ENCODE measurements around a stretch of chr17.

GRCh38 chr17:35900766-35901273 is 20.7 kb upstream of the CCL5 start:
- PRO-cap: no peak
- RAMPAGE, long total RNA, 4 experiments: no peak in any of the 4 experiments

GRCh38 chr17:35981826-35982178 is 505 bp upstream of the CCL16 start:
- PRO-cap: no peak
- RAMPAGE, long total RNA, 4 experiments: no peak in any of the 4 experiments

DNA sequence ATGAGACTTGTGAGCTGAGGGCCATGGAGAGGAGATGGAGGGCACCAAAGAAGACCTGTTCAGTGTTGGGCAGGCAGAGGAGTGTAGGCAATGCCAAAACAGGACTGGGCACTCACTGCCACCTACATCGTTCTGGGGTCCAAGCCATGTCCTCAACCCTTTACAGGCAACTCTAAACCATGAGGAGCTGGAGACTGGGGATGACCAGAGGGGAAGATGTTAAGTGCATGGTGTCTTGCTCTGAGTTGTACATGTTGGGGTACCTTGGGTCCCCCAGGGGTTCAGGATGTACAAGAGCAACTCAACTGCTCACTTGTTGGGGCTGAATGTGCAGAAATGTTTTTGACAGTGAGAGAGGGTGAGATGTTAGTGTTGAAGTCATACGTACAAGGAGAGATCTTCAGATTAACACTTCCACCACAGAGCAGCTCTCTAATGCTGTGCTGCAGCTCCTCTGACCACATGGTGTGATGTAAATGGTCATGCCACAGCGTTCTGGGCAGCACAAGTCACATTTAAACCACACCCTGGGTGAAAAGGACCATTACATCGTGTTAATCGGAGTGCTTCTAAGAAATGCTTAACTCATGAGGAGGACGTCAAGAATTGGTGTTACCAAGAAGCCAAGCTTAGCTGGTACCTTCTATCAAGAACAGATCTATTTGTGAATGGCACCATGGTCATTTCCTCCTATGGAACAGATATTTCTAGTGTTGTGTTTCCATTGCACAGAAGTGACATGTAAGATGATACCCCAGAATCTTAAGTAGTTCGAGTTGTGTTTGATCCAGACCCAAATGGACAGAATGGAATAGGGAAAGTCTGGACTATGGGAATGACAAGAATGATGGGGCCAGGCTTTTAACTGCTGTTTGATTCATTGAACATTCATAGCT is 2.5 kb downstream of the CCL18 start:
- PRO-cap: no peak
- RAMPAGE, long total RNA, 4 experiments: no peak in any of the 4 experiments

DNA sequence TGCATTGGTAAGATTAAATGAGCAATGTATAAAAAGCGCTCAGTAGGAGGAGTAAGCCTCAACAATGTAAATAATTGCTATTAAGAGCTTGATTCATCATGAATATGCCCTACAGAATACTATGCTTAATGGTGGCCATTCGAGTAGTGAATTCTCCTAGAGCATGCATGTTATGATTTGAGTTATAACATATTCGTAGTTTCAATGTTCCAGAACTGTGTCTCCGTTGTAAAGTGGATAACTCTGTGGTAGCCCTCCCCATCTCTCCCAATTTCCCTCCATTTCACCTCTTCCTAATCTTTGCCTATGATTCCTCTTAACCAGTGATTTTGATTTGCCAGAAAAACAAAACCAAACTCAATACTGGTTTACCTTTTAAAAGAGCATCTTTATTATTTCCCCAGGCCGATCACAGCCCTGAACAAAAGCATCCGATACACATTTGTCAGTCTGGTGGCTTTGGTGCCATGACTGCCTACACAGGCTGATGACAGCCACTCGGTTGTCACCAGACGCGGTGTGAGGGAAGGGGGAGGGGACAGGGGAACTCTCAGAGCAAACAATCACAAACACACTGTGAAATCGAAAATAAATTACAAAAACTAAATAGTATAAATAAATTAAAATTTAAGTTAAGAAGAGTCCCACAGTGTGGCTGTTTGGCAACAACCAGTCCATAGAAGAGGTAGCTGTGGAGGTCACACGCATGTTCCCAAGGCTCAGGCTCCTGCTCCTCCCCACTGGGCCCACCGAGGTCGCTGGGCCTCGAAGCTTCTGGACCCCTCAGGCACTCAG is 1.9 kb downstream of the CCL3 start:
- PRO-cap: no peak
- RAMPAGE, long total RNA, 4 experiments: no peak in any of the 4 experiments

DNA sequence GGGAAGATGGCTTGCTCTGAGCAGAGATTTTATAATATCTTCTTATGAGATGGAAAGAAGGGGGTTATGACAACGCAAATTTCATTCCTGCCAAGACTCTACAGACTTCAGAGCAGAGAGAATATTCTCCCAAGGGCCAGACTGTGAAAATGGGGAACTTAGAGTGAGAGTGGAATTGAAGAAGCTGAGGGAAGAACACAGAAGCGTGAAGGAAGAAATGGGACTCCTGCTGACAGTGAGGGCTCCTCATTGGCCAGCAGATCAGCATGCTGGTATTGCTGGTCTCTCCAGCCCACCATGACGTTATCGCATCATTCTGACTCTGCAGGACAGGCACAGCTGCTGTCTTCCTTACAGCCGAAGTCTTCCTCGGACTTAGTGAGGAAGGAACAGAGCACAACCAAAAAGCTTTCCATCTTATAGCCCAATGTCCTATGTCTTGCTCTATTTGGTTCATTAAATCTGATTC is 24.3 kb downstream of the CCL4 start:
- PRO-cap: no peak
- RAMPAGE, long total RNA, 4 experiments: no peak in any of the 4 experiments

GRCh38 chr17:36527954-36528387 is 6.7 kb downstream of the MYO19 start:
- PRO-cap: no peak
- RAMPAGE, long total RNA, 4 experiments: no peak in any of the 4 experiments

DNA sequence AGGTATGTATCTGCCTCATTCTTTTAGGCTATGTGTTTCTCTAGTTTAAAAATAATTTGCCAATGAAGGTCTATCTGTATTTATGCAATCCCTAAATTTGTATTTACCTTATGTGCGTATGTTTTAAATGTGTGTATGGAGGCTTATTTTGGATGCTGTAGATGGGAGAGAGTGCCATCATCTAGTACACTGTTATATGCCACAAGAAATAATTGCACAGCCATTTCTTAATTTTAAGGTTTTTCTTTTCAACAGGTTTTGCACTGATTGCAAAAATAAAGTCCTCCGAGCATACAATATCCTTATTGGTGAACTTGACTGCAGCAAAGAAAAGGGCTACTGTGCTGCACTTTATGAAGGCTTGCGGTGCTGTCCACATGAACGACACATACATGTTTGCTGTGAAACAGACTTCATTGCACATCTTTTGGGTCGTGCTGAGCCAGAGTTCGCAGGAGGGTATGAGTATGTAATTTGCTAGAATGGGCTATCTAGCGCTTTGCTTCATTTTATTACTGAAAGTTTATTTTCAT is 13.9 kb upstream of the DHRS11 start:
- PRO-cap: no peak
- RAMPAGE, long total RNA, 4 experiments: no peak in any of the 4 experiments

DNA sequence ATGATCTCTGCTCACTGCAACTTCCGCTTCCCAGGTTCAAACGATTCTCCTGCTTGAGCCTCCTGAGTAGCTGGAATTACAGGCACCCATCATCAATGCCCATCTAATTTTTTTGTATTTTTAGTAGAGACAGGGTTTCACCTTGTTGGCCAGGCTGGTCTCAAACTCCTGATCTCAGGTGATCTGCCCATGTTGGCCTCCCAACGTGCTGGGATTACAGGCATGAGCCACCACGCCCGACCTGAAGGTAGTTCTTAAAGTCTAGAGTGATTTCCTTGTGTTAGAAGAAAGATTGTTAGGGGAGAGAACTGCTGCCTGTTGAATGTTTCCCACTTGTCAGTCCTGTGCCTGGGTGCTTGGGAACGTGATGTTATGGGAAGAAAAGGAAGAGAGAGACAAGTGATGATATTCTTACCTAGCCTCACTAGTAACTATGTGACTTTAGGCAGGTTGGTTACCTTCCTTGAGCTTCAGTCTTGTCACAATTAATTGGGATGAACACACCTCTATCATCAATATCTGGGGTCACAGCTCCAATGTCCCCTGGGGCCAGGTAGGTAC is 3.9 kb downstream of the DHRS11 start:
- PRO-cap: no peak
- RAMPAGE, long total RNA, 4 experiments: no peak in any of the 4 experiments

DNA sequence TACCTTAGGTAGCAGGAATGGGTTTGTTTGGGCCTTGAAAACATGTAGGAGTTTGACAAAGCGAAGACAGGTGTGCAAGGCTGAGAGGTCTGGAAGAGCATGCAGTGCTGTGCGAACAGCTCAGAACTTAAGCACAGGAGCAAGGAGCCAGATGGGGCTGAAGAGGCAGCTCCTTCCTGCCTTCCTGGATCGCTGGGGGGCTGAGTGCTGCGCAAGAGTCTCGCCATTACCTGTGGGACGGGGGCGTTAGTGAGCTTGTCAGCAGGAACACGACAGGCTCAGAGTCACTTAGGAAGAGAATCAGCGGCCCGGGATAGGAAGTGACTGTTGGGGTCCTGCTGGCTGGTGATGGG is 471 bp upstream of the MRM1 start:
- PRO-cap: no peak
- RAMPAGE, long total RNA, 4 experiments: no peak in any of the 4 experiments

DNA sequence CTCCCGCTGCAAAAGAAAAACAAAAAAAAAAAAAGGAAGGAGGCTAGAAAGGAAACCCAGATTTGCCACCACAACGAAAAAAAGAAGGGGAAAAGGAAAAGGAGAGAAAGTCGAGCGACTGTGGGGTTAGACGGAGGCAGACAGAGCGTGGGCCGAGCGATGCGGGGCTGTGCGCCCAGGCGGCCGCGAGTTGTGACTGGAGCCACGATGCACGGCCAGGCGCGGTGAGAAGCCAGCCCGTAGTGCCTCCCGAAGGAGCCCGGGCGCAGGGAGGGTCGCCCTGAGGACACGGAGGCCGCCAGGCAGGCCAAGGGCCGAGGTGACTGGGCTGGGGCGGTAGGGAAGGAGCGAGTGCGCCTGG is 273 bp upstream of the LHX1 start:
- PRO-cap: no peak
- RAMPAGE, long total RNA, 4 experiments: no peak in any of the 4 experiments

DNA sequence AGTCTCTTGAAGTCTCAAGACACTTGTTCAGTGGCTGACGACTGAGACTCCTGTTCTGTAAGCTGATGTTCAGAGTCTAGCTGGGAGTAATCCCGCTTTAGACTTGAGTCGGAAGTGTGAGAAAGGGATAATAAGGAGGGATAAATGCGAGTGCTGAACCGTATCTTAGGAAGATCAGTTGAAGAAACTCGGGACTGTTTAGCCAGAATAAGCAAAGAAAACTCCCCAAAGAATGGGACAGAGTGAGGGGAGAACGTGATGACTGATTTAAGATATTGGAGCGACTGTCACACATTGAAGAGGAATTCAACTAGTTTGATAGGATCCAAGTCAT is 873 bp downstream of the AATF start:
- PRO-cap: unidirectional peak, minus-strand start at position 52 of the sequence
- RAMPAGE, long total RNA, 4 experiments: no peak in any of the 4 experiments

DNA sequence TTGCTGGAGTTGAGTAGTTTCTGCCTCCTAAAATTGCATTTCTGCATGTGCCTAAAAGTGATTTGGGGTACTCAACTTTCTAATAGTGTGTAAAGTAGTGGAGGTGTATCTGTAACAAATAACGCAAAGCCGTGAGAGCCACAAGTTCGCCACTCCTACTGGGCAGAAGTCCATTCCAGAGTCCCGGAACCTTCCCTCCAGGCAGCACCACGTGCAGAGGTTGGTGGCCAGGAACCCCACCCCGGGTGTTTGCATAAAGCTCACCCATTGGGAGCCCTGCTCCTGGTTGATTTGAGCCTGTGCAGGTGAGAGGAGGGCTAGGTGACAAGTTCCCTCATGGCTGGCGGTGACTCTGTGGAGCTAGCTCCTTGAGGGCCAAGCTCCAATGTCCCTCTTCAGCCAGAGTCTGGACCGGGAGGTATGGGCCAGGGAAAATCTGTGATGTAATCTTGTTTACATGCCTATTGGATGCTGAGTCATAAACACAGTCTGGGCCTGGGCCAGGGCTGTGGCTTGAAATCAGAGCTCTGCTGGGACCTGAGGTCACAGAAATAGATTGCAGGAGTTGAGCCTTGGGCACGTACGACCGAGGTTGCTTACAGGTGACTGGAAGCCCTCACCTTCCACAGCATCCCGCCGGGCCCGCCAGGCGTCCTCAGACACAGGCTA is 118.8 kb downstream of the AATF start:
- PRO-cap: no peak
- RAMPAGE, long total RNA, 4 experiments: no peak in any of the 4 experiments

DNA sequence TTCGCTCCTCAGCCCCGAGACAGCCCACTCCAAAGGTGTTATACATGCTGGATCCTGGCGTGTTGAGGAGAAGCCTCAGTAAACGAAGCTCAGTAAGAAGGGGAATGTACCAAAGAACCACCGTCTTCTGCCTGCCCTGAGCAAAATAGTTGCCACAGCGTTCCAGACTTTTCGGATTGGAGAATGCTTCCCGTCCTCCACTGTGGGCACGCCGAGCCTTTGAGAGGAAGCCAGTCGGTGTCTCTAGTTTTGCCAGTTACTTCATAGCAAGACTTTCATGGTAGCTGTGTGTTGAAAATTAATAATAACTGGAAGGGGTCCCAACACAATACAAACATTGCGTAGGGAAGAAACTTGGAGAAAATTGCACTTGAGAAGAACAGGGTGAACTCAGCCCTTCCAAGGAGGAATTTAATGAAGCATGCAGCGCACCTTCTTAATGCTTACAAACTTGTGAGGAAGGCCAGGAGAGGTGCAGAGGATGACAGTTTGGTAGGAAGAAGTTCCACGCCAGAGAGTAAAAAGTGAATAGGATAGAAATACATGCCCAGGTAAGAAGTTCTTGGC is 15.9 kb upstream of the C17orf78 start:
- PRO-cap: no peak
- RAMPAGE, long total RNA, 4 experiments: no peak in any of the 4 experiments

DNA sequence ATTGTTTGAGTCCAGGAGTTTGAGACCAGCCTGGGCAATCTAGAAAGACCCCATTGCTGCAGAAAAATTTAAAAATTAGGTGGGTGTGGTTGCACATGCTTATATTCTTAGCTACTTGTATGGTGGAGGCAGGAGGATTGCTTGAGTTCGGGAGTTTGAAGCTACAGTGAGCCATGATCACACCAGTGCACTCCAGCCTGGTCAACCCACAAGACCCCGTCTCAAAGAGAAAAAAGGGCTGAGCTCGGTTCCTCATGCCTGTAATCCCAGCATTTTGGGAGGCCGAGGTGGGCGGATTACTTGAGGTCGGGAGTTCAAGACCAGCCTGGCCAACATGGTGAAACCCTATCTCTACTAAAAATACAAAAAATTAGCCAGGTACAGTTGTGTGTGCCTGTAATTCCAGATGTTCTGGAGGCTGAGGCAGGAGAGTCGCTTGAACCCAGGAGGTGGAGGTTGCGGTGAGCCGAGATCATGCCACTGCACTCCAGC is 26.8 kb downstream of the TADA2A start:
- PRO-cap: no peak
- RAMPAGE, long total RNA, 4 experiments: no peak in any of the 4 experiments

GRCh38 chr17:37596125-37596555 is 13.1 kb downstream of the SYNRG start:
- PRO-cap: no peak
- RAMPAGE, long total RNA, 4 experiments: start-site peak on the minus strand in 1 of 4 experiments, at chr17:37596223-37596313 at its widest, 33 reads per replicate

DNA sequence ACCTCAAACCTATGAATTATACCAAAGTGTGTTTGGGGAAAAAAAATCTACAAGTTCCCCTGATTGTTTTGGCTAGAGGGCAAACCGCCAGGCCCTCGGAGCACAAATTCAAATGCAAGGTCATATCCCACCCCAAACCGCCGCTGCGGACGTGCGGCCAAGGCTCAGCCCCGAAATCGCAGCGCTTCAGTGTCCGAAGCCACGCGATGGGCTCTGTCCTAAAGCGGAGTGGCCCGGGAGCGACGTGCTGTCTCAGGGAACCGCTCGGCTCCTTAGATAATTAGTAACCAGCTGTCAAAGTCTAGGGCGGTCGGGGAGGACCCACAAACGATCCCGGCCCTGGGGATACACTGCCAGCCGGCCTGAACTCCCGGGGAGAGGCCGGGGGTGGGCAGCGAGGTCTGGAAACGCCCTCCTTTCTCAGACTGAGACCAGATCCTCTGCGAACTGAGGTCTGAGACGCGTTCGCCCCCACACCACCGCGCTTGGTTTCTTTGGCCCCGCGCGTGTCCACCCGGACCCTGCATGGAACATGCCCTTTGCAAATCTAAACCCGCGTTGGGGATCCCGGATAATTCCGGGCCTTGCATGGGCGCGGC is 1.4 kb downstream of the HNF1B start:
- PRO-cap: no peak
- RAMPAGE, long total RNA, 4 experiments: no peak in any of the 4 experiments

DNA sequence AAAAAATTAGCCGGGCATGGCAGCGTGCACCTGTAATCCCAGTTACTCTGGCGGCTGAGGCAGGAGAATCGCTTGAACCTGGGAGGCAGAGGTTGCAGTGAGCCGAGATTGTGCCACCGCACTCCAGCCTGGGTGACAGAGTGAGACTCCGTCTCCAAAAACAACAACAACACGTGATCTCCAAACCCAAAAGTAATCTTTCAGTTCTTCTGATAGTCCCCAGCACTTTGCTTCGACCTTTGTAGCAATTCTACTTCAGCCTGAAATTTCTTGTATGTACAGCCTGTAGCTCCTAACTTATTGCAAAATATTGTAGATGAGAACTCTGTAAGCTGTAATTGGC is 1.4 kb upstream of the MRPL45 start:
- PRO-cap: no peak
- RAMPAGE, long total RNA, 4 experiments: no peak in any of the 4 experiments

DNA sequence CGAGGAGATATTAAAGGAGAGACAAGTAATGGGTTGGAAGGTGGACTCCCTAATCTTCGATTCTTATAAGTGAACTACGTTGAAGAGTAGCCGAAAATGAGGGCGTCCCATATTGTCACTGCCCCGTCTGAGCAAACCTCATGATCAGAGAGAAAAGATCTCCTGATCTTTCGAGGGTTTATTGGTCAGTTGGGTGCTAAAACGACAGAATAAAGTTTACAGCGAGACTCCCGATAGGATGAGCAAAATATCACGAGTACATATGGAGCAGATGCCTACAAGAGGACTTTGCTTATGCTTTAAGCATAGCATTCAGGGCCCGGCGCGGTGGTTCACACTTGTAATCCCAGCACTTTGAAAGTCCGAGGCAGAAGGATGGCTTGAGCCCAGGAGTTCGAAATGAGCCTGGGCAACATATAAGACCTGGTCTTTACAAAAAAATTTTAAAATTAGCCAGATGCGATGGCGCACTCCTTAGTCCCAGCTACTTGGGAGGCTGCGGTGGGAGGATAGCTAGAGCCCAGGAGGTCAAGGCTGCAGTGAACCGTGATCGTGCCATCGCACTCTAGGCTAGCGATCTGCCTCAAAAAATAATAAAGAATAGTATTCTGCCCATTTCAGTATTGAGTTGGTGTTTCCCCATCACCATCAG is 658 bp downstream of the MRPL45 start:
- PRO-cap: no peak
- RAMPAGE, long total RNA, 4 experiments: no peak in any of the 4 experiments

- PRO-cap: no peak
- RAMPAGE, long total RNA, 4 experiments: start-site peak on the plus strand in 1 of 4 experiments, at chr17:38322864-38322887 at its widest, 18 reads per replicate
Observed at GRCh38 chr17:38322324-38323373, 21.1 kb downstream of the GPR179 start.

GRCh38 chr17:38331000-38331424 is 12.7 kb downstream of the GPR179 start:
- PRO-cap: no peak
- RAMPAGE, long total RNA, 4 experiments: no peak in any of the 4 experiments